ENCODE measurements around a stretch of chr1.

DNA sequence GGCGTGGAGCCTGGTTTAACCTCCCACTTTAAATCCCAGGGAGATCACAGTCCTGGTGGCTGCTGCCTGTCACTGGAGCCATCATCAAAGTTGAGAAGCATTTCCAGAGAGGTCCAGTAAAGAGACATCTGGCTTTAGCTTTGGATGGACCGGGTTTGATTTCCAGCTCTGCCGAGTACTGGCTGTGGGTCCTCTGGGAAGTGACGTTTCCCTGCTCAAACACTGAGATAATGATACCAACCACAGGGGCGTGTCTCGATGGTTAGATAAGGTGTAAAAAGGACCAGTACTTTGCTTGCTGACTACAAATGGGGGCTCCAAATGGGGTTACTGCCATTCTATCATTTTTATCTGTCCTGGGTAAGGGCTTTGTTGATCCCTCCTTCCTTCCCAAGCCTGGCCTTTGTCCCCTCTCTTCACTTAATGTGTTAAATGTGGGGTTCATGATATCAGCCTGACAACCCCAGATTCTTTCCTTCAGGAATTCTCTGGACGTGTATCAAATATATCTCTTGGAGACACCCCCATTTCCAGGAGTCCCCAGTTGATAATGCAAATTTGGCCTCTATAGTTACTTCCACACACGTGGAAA is 39.1 kb downstream of the TRIM62 start:
- PRO-cap, result no peak
- RAMPAGE, long total RNA, 2 experiments, result no peak in any of the 2 experiments

GRCh38 chr1:33146483-33147234 is 35.2 kb downstream of the TRIM62 start:
- PRO-cap, result no peak
- RAMPAGE, long total RNA, 2 experiments, result start-site peak on the minus strand in 1 of 2 experiments, at chr1:33146889-33147055 at its widest, 17 reads per replicate

DNA sequence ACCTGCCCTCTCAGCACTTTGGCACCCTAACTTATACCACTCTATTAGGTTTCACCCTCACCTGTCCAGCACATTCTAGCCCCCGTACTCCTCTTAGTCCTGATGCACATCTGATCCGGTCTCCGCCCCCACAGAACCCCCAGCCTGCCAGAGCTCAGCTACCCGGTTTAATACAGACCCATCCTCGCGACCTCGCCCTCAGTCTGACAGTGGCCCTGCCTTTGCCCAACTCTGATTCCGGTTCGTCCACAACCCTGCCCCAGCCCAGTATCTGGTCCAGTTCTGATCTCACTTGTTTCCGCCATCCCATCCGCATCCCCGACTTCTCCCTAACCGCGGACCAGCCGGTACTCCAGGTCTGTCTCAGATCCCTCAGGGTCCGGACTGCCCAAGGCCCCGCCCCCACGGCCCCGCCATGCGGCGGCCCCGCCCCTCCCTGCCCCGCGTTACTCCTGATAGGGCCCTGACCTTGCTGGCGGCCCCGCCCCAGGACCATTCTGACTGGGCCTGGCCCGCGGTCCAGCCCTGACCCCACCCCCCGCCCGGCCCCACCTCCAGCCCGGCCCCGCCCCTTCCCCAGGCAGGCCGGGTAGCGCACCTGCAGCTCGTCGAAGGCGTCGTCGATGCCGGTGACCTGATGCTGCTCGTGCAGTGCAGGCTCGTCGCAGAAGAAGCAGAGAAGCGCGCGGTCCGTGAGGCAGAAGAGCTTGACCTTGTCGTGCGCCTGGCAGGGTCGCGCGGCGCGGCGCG is 1.2 kb downstream of the TRIM62 start:
- PRO-cap, result bidirectional peak, plus-strand start at position 620 of the sequence, minus-strand start at position 352 of the sequence
- RAMPAGE, long total RNA, 2 experiments, result no peak in any of the 2 experiments

GRCh38 chr1:33333521-33334624 is 13.0 kb upstream of the A3GALT2 start:
- PRO-cap, result unidirectional peak, plus-strand start at chr1:33334186
- RAMPAGE, long total RNA, 2 experiments, result start-site peak on the minus strand in 1 of 2 experiments, at chr1:33334131-33334136 at its widest, 21 reads per replicate

- PRO-cap, result no peak
- RAMPAGE, long total RNA, 2 experiments, result no peak in any of the 2 experiments
These were observed 26.4 kb upstream of the A3GALT2 start for GRCh38 chr1:33347418-33347605.

- PRO-cap, result no peak
- RAMPAGE, long total RNA, 2 experiments, result no peak in any of the 2 experiments
These were observed 20.8 kb downstream of the ZSCAN20 start for GRCh38 chr1:33493134-33493750.

GRCh38 chr1:34621890-34622232 is 133.0 kb upstream of the GJB5 start:
- PRO-cap, result no peak
- RAMPAGE, long total RNA, 2 experiments, result no peak in any of the 2 experiments

- PRO-cap, result no peak
- RAMPAGE, long total RNA, 2 experiments, result no peak in any of the 2 experiments
These were observed 870 bp upstream of the DLGAP3 start for GRCh38 chr1:34930164-34930876.

GRCh38 chr1:34984498-34985132 is 532 bp downstream of the TMEM35B start:
- PRO-cap, result unidirectional peak, plus-strand start at chr1:34984975
- RAMPAGE, long total RNA, 2 experiments, result no peak in any of the 2 experiments

- PRO-cap, result no peak
- RAMPAGE, long total RNA, 2 experiments, result no peak in any of the 2 experiments
These were observed 17.4 kb downstream of the SFPQ start for GRCh38 chr1:35175148-35176387.

- PRO-cap, result no peak
- RAMPAGE, long total RNA, 2 experiments, result no peak in any of the 2 experiments
These were observed 17.3 kb upstream of the SFPQ start for GRCh38 chr1:35210267-35210605.

- PRO-cap, result no peak
- RAMPAGE, long total RNA, 2 experiments, result no peak in any of the 2 experiments
These were observed 3.7 kb downstream of the TFAP2E start for GRCh38 chr1:35576681-35577283.

GRCh38 chr1:36150628-36151451 is 1.6 kb upstream of the TRAPPC3 start:
- PRO-cap, result bidirectional peak, plus-strand start at chr1:36151090, minus-strand start at chr1:36150972
- RAMPAGE, long total RNA, 2 experiments, result no peak in any of the 2 experiments

DNA sequence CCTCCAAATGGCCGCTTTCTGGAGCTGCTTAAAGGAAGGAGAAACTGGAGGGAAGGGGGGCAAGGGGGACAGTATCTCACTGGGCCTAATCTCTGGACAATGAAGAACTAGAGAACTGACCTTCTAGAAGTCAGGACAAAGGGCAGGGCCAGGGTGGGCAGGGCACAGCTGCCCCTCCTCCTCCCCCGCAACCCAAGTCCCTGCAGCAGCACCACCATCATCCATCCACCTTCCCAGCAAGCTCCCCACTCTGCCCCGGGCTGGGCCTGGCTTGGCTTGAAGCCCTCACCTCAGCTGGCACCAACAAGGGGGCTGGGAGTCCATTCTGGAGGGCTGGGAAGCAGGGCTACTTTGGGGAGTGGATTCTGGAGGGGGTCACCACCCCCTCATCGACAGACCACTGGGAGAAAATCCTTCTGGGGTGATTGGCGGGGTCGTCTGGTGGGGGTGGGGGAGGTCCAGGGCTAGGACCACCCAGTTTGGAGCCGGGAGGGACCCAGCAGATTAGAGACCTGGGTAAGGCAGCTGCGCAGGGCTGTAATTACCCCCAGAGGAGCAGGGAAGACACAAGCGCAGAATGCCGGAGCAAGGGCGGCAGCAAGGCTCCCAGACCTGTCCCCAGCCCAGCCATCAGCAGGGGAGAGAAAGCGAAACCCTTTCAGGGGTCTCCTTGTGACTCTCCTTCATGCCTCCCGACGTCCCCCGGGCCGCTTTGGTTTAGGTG is 785 bp upstream of the MAP7D1 start:
- PRO-cap, result unidirectional peak, plus-strand start at position 540 of the sequence
- RAMPAGE, long total RNA, 2 experiments, result no peak in any of the 2 experiments

GRCh38 chr1:36164299-36164919 is 8.4 kb downstream of the MAP7D1 start:
- PRO-cap, result no peak
- RAMPAGE, long total RNA, 2 experiments, result no peak in any of the 2 experiments

DNA sequence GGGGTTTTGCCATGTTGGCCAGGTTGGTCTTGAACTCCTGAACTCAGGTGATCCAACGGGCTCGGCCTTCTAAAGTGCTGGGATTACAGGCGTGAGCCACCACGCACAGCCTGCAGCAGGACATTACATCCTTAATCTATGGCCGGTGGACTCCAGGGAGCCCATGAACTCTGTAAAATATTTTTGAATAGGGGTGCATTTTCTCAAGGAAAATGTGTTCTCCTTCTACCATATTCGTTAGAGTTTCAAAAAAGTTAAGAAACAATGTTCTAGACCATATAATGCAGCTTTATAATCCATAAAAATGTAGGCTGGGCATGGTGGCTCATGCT is 4.3 kb downstream of the THRAP3 start:
- PRO-cap, result no peak
- RAMPAGE, long total RNA, 2 experiments, result no peak in any of the 2 experiments

DNA sequence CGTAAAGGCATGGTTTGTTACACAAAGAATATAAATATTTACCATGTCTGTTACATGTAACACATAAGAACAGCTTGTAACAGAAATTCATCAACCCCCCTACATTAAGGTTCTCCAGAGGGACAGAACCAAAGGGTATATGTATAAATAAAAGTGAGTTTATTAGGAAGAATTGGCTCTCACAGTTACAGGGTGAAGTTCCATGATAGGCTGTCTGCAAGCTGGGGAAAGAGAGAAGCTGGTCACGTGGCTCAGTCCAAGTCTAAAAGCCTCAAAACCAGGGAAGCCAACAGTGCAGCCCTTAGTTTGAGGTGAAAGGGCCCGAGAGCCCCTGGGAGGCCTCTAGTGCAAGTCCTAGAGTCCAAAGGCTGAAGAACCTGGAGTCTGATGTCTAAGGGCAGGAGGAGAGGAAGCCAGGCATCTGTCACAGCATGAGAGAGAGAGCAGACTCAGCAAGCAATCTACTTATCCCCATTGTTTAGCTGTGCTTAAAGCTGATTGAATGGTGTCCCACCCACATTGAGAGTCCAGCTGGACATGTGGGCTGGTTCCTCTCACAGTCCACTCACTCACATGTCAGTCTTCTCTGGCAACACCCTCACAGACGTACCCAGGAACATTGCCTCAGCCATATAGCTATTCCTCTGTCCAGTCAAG is 15.9 kb downstream of the THRAP3 start:
- PRO-cap, result no peak
- RAMPAGE, long total RNA, 2 experiments, result no peak in any of the 2 experiments

- PRO-cap, result bidirectional peak, plus-strand start at chr1:36269648, minus-strand start at chr1:36269465
- RAMPAGE, long total RNA, 2 experiments, result no peak in any of the 2 experiments
These were observed 36.9 kb upstream of the SH3D21 start for GRCh38 chr1:36269005-36269835.

DNA sequence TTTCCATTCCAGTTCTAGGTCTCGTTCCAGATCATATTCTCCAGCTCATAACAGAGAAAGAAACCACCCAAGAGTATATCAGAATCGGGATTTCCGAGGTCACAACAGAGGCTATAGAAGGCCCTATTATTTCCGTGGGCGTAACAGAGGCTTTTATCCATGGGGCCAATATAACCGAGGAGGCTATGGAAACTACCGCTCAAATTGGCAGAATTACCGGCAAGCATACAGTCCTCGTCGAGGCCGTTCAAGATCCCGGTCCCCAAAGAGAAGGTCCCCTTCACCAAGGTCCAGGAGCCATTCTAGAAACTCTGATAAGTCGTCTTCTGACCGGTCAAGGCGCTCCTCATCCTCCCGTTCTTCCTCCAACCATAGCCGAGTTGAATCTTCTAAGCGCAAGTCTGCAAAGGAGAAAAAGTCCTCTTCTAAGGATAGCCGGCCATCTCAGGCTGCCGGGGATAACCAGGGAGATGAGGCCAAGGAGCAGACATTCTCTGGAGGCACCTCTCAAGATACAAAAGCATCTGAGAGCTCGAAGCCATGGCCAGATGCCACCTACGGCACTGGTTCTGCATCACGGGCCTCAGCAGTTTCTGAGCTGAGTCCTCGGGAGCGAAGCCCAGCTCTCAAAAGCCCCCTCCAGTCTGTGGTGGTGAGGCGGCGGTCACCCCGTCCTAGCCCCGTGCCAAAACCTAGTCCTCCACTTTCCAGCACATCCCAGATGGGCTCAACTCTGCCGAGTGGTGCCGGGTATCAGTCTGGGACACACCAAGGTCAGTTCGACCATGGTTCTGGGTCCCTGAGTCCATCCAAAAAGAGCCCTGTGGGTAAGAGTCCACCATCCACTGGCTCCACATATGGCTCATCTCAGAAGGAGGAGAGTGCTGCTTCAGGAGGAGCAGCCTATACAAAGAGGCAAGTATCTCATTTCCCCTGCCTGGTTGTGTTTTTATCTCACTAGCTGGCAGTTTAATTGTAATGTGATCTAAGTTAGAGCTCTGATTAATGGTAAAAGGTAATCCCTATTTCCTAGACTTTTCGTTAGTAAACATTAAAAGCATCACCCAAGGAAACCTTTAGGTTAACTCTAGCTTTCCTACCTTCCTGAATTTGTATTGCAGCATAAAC is 19.4 kb upstream of the SH3D21 start:
- PRO-cap, result no peak
- RAMPAGE, long total RNA, 2 experiments, result no peak in any of the 2 experiments

GRCh38 chr1:36288789-36289721 is 17.1 kb upstream of the SH3D21 start:
- PRO-cap, result no peak
- RAMPAGE, long total RNA, 2 experiments, result no peak in any of the 2 experiments

Data from prostate gland (tissue), 2 donors.